Occipital lobe (tissue), 2 donors: ENCODE data around the gene AKAP6.

DNA sequence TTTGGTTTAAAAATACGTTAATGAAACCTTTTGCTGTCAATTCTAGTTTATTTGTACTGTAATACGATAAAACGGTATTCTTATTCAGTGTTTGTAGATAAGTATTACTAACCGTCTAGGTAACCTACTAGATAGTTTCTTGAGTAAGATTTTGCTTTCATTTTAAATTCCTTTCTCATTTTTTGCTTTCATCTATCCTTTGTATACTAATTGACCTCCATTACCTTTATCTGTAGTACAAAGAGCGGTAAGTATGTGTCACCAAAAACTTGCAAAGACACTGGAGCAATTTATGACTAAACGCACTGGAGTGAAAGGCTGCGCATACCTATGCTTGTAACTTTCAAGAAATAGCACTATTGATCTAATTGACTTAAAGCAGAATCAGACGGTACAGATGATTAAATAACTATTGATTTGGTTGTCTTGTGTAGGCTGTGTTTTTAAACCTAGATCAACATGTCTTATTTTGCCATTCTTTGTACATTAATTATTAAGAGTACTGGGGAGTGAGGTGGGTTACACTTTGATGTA lies 1.8 kb downstream of the ARHGAP5 start:
- RAMPAGE, long total RNA = no peak

DNA sequence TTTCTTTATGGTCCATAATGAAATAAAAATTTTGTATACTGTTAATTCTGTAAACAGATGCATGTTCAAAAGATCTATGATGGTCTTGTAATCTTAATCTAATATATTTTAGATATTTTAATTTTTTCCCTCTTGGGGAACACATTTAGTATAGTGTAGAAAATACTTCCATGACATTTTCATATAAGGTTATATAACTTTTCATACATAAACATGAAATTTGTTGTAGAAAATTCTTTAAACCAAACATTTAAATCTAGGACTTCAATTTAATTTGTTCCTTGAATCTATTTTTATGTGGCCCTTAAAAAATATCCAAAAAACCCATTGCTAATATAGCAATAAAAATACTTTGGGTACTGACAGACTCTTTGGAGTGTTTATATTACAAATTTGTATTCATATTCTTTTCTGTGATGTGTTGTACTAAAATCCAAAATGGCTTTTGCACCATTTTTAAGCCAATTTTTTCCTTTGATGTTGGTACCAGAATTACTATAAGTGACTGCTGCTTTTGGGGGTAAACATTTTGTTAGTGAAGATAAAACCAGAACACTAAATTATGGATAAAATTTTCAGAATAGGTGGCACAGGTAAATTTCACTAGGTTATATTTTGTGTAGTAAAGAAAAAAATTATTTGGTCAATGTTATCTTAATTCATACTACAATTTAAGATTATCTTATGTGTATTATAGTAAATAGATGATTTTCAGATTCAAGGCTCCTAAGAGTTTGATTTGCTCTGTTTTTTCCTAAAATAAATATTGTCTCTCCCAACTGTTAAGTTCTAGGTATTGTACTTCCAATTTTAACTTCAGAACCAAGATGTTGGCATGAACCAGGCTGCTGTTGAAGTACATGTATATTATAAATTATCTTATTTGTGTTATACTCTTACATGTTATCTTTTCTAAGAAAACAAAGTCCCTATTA lies 78.8 kb downstream of the ARHGAP5 start:
- RAMPAGE, long total RNA = no peak

GRCh38 chr14:32201521-32202474 lies 124.7 kb downstream of the ARHGAP5 start:
- RAMPAGE, long total RNA = no peak

- RAMPAGE, long total RNA = no peak
These were observed at the start of gene AKAP6 for GRCh38 chr14:32328975-32329825. Gene AKAP6, plus strand, starts transcription at chr14:32329298.

DNA sequence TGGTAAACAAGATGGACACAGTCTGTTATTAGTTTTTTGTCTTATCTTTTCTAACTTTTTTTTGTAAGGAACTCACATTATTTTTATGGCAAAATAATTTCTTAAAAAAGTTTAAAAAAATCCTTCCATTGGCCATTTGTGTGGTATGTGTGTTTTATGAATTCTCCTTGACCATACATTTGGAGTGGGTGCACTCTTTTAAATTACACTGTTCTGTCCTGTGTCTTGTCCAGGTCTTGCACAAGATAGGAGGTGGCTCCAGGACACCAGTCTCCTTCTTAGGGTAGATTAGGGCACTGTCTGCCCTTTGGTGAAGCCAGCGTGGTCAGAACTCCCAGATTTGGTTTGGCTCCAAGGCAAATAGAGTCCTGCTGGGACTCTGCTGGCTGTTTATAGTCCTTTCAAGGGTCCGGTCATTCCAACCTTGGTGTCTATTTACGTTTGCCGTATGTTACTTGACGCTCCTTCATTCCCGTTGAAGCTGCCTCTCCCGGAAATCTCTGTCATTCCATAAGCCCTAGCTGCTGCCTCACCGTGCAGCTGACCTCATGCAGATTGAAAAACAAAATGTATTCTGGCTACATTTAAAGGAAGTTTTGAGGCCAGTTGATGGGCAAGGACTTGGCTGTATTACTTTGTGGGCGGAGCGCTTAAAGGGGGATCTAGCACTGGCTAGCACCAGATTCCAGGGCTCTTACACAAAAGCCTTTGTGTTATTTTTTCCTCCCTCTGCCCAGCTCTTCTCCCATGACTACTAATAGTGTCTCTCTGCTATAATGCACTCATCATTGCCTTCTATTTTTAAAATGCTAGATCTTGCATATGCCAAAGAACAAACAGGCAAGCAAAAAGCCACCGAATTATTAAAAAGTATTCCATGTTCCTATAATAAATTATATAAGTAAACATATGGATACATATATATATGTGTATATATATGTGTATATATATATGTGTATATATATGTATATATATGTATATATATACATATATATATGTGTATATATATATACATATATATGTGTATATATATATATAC lies 180.7 kb downstream of the AKAP6 start:
- RAMPAGE, long total RNA = no peak

DNA sequence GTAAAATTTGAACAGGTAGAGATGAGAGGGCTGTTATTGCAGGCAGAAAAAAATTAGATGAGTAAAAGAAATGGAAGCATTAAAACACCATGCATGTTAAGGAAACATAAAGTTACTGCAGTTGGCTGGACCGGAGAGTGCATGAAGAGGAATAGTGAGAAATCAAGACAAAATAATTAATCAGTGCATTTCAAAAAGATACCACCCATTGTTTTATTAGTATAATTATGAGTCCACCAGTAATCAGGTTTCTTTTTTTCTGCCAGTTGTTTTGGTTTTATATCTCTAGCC lies 388.9 kb downstream of the NPAS3 start:
- RAMPAGE, long total RNA = no peak

- RAMPAGE, long total RNA = no peak
These were observed 68.8 kb upstream of the EGLN3 start for GRCh38 chr14:34019578-34020076.

DNA sequence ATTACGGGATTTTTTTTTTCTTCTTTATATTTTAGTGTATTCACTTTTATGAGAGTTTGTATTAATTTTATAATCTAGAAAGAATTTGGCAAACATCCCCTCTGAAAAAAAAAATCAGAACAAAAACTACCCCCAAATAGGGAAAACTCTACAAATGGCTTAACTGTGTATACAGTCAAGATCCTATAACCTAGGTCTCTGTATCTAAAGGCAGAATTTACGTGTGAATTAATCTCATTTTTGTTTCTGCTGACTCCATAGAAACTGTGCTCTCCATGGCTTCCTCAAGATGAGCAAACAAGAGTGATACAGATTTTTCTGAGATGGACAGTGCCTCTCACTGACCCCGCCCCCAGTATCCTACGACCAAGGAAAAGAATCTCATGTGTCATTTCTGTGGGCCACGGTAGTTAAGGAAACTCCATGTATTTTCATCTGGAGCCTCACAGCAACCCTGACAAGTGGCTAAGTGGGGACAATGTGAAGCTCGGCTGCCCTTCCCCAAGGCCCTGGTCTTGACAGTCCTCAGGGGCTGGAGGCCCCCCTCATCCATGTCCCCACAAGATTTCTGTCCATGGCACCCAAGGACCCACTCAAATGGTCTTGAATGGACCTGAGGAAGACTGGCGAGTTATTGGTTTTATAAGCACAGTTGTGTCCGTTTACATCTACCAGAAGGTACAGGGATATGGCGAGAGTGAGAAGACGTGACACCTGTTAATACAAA lies 108.2 kb upstream of the EGLN3 start:
- RAMPAGE, long total RNA = no peak

- RAMPAGE, long total RNA = no peak
These were observed 130.4 kb downstream of the SPTSSA start for GRCh38 chr14:34331567-34332111.

- RAMPAGE, long total RNA = no peak
These were observed 82.5 kb downstream of the SPTSSA start for GRCh38 chr14:34379401-34380061.

- RAMPAGE, long total RNA = no peak
These were observed 36.6 kb downstream of the SPTSSA start for GRCh38 chr14:34425410-34425789.

DNA sequence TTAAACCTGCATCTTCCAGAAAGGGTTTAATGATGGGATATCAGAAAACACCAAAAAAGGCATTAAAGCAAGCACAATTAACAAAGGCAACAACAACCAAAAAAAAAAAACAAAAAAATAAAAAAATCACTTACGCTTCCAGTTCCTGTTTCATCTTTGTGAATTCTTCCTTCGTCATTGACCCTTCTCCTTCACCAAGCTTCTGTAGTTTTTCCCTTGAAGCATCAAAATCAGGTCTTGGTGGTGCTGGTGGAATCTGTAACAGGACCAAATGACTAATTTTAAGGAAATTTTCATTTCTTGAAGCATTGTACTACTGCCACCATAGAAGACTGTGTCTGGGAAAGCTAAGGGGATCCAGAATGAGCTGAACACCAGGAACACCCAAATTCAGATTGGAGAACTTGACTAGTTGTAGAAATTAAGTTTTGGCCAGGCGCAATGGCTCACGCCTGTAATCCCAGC lies 24.5 kb downstream of the SNX6 start:
- RAMPAGE, long total RNA = no peak

- RAMPAGE, long total RNA = no peak
These were observed 33.5 kb downstream of the CFL2 start for GRCh38 chr14:34680805-34681404.

GRCh38 chr14:34688407-34689174 lies 25.8 kb downstream of the CFL2 start:
- RAMPAGE, long total RNA = no peak

GRCh38 chr14:34700072-34700682 lies 14.2 kb downstream of the CFL2 start:
- RAMPAGE, long total RNA = no peak

GRCh38 chr14:34713586-34714110 lies 745 bp downstream of the CFL2 start:
- RAMPAGE, long total RNA = no peak

GRCh38 chr14:34781170-34782037 lies 67.0 kb upstream of the CFL2 start:
- RAMPAGE, long total RNA = no peak

DNA sequence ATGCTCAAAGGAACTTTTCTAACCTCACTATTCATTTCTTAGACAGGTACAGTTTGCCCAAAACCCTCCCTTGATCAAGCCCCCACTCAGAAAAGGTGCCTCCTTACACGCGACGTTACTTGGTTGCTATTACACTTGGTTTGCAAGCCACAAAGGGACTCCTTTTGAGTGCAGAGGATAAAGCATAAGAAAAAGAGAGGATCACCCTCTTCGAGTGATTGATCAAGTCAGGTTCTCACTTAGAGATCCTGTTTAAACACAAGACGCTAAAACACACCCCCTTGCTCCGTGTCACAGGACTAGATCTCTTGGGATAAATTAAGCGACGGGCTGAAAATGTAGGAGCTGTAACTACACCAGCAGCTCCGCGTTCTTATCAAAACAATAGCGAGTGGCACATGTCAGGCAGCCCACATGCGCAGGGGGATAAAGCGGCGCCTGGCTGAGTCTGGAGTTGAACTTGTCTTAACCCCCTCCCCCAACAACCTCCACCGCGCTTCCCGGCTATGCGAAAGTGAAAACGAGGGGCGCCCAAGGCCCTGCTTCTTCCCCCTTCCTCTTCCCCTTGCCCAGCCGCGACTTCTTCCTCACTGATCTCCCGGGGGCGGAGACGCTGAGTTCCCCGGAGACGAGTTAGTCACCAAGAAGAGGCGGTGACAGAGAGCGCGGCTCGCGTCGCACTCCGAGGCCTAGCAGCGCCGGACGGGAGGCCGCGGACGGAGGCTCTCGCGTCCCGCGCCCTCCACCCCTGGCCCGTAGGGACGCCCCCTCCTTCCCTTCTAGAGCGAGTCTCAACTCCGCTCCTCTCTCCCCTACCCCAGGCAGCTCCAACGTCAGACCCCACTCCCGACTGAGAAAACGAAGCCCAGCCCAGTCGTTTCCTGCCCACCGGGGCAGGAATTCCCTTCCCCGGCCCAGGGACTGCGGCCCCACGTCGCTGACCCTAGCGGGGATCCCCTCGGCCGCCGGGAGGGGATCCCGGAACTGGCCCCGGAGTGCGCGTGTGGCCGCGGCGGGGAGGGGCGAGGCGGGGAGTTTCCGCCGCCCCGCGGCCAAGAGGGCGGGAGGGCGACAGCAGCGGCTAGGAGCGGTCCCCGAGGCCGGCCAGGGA lies 1.7 kb downstream of the BAZ1A start:
- RAMPAGE, long total RNA = start-site peak on the plus strand centred at position 1,041 of the sequence, 53 bp wide, 8 and 11 reads in 2 replicates

- RAMPAGE, long total RNA = no peak
These were observed 1.5 kb upstream of the SRP54 start for GRCh38 chr14:34981313-34981739.

DNA sequence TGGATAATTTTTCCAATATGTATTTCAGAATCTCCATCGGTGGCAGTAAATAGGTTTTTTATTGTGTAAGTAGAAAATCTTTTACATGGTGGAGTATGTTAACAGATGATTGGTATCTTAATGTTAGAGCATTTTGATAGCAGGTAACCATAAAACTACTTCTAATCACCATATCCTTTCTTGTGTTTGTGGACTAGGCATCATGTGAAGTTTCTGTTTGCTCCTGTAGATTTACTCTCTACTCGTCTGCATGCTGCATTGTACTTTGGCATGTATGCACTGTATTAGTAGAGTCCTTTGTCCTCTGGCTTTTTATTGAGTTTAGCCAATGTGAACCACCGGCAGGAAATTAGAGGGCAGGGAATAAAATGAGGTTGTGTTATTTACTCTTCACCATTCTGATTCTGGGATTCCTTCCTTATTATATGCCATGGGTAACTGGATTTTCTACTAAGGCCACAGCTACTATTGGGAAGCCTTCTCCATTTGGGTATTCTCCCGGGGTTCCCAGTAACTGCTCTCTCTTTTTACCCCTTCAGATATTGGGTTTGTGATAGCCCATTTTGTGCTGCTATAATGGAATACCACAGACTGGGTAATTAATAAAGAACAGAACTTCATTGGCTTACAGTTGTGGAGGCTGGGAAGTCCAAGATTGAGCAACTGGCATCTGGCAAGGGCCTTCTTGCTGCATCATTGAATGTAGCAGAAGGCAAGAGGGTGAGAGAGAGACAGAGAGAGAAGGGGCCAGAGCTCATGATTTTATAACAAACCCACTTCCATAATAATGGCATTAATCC lies 22.3 kb downstream of the FAM177A1 start:
- RAMPAGE, long total RNA = no peak